Airway epithelial cell (primary cell): Measurements from ENCODE around the genes H1-10 and TMCC1.

- RAMPAGE, long total RNA: no peak
Measured at GRCh38 chr3:128424481-128425214, 42.0 kb downstream of the DNAJB8 start.

DNA sequence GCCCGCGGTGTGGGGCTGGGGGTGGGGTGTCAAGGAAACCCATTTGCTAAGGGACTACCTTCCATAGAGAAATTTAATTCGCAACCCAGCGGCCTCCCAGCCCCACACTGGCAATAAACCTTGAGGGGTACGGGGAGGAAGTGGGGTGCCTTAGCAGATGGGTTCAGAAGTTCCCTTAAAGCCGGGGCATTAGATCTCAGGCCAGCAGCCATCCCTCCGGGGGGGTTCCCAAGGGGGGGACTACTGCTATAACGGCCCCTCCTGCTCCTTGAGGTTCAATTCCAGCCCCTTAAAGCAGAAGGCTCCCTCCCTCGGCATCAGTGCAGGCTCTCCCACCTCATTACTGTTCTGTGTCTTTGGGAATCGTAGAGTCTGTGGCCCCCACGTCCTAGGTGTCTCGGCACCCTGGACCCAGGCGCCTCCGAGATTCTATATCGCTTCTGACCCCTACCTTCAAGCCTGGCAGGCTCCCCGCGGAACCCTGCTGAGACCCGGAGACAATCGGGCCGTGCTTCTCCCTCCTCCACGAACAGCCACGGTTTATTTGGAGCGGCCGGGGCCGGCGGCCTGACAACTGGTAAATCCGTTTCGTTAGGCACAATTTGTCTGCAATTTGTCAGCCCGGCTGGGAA is 1.6 kb downstream of the GATA2 start:
- RAMPAGE, long total RNA: no peak

DNA sequence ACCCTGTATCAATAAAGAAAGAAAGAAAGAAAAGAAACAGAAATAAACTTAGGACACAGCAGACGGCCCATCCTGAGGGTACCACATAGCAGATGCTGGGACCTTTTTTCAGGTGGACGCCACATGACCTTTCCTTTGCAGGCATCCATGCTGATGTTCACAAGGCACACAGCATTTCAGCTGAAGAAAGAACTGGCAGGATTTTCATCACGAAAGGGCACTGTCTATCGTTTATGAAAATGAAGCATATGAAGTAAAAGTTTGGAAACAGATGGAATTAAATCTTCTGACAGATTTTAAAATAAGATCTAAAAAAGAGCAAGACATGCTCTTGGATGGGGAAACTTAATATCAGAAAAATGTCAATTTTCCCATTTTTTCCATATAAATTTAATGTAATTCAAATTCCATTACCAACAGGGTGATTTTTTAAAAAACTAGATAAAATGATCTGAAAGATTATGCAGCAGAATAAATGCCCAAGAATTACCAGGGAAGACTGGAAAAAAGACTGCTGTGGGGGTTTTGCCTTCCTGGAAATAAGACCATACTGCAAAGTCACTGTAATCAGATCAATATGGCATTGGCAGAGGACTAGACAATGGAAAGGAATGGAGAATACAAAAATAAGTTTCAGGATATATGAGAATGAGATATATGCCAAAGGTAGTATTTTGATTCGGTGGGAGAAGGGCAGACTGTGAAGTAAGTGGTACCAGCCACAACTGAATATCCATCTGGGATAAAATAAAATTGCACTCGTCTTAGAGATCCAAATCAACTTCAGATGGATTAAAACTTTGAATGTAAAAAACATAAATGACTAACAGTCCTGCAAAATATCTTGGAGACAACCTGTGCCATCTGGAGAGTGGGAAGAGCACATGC is 9.2 kb upstream of the GATA2 start:
- RAMPAGE, long total RNA: no peak

DNA sequence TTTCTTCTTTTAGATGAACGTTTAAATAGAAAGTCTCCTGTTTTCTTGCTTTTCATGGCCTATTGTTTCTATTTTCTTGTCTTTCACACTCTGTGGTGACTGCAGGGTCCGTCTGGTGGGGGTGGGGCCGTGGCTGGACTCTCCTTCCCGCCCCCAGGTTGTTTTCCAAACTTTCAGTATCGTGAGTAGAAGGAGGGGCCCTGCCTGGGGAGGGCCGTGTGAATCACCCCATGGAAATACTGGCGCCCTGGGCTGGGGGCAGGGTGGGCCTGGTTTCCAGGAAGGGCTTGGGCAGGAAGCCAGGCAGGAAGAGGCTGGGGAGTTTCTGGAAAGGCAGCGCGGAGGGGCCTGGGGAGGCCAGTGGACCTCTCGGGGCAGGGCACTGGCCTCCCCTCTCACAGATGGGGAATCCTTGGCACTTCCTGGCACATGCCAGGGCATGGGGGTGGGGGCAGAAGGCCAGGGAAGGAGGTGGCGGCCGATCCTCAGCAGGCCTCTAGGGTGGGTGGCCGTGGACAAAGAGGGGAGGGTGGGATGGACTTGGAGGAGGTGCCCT is 56.3 kb upstream of the GATA2 start:
- RAMPAGE, long total RNA: no peak

DNA sequence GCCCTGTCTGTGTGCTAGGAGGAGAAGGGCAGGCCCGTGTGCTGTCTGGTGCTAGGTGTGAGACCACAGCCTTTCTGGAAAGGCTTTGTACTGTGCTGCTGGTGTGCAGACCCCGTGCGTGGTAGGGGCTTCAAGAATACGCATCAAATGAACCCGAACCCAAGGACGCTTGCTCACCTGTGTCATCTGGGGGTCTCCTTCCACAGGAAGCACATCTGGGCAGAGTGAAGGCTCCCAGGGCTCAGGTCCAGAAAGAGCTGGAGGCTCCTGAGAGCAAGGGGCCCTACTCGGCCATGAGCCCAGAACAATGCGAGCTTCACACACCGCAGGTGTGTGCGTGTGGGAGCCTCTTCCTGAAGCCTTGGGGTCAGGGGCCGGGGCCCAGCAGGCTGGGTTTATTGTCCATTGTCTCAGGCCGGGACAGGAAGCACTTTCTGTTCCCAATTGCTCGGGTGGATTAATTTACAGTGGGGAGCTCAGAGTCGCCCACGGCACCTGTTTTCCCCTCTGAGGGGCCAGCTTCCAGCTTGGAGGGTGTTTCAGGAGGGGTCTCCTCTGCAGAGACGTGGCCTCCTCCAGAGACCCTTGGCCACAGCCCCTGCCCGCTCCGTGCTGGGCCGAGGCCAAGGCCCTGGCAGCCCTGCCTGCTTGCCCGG is 74.9 kb downstream of the RPN1 start:
- RAMPAGE, long total RNA: no peak

DNA sequence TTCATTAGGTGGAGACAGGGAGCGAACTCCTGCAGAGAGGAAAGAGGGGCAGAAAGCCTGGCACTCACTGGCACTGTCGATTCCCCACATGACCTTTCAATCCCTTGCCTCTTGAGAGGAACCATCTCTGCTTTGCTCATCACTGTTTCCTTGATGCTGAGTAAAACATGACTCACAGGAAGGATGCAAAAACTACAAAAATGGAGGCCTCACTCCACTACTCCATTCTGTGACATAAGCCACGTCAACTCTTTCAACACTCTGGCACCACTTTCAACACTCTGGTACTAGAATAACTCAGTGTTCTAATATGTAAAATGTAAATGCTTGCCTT is 31.1 kb downstream of the RPN1 start:
- RAMPAGE, long total RNA: no peak

DNA sequence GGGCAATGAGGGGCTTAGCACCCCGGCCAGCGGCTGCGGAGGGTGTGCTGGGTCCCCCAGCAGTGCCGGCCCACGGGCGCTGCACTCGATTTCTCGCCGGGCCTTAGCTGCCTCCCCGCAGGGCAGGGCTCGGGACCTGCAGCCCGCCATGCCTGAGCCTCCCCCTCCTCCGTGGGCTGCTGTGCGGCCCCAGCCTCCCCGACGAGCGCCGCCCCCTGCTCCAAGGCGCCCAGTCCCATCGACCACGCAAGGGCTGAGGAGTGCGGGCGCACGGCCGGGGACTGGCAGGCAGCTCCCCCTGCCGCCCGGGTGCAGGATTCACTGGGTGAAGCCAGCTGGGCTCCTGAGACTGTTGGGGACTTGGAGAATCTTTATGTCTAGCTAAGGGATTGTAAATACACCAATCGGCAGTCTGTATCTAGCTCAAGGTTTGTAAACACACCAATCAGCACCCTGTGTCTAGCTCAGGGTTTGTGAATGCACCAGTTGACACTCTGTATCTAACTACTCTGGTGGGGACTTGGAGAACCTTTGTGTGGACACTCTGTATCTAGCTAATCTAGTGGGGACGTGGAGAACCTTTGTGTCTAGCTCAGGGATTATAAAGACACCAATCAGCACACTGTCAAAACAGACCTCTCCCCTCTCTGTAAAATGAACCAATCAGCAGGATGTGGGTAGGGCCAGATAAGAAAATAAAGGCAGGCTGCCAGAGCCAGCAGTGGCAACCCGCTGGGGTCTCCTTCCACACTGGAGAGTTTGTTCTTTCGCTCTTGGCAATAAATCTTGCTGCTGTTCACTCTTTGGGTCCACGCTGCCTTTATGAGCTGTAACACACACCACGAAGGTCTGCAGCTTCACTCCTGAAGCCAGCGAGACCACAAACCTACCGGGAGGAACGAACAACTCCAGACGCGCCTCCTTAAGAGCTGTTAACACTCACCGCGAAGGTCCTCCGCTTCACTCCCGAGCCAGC is 3.2 kb upstream of the RPN1 start:
- RAMPAGE, long total RNA: no peak

GRCh38 chr3:129047460-129047659 is 13.2 kb upstream of the GP9 start:
- RAMPAGE, long total RNA: no peak

DNA sequence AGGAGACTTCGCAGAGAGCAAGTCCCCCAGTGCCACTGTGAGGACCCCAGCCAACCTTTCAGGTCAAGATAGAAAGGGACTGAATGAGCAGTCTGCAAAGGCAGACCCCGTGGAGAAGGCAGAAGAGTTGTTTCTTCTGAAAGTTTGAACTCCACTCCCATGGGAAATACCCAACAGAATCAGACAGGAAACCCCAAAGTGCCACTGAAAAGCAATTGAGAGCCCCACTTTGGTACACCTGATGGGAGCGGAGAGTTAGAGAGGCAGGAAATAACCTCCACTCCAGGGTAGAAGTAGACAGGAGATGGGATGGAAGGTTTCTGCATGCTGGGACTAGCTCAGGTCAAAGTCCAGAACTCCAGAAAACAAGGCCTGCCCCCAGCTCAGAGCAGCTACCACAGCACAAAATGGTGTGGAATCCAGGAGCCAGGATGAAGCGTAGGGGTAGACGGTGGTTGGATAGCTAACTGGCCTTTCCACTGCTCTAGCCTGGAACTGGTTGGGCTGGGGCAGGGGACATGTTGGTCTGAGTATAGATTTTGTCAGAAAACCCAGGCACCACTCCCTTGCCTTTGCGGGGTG is 1.8 kb upstream of the RAB43 start:
- RAMPAGE, long total RNA: no peak

DNA sequence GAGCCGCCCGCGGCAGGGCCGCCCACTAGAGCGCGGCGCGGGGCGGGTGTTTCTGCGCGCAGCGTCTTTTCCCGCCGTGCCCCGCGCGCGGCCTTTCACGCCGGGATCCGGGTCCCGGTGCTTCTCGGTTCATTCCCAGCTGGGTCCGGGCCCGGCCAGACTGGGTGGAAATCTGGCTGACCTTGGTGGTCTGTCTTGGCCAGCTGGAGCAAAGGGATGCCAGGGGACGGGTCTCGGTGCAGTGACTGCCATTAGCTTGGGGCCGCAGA is 220 bp upstream of the CNBP start:
- RAMPAGE, long total RNA: no peak

GRCh38 chr3:129211606-129212227 is 28.0 kb upstream of the CNBP start:
- RAMPAGE, long total RNA: no peak

- RAMPAGE, long total RNA: no peak
Measured at GRCh38 chr3:129267742-129268101, 10.9 kb upstream of the HMCES start.

DNA sequence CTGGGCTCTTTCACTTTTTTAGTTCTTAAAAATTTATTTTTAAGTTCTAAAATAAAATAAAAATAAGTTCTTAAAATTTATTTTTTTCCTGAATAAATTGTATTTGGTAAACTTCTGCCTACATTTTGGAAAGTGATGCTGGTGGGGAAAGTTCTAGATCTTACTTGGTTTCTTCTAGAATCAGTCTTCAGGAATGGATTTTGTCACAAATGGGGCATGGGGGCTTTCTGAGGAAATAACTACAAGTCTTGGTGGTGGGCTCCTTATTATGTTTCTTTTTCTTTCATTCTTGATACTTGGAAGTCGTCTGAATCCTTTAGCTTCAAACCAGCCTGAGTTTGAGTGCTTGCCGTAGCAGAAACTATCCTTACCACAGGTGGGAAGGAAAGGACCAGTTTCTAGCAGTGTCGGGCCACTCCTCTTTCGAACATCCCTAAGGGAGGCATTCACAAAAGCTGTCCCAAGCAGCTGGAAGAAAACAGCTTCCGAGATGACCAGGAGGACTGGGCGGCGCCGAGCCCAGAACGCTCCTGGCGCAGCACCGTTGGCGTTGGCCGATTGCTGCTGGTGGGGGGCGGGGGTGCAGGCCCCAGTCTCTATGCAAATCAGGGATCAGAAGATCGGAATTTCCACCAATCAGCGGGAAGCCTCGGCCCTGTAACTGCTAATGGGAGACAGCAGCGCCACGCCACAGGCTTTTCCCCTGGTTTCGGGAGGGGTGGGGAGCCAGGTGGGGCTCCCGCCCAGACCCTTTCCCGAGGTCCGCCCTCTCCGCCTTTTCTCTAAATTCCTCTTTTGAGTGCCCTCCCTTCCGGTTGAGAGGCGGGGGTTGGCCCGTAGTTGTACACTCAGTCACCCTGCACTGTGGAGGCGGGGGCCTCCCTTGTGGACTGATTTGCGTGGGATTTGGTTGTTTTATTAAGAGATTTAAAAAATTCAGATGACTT is 10.6 kb downstream of the H1-10 start:
- RAMPAGE, long total RNA: no peak

GRCh38 chr3:129316047-129317018 is at the start of gene H1-10:
TSS of gene H1-10 (minus strand) at chr3:129316286.
- RAMPAGE, long total RNA: no peak

- RAMPAGE, long total RNA: no peak
Measured at GRCh38 chr3:129370391-129371559, 54.7 kb upstream of the H1-10 start.

DNA sequence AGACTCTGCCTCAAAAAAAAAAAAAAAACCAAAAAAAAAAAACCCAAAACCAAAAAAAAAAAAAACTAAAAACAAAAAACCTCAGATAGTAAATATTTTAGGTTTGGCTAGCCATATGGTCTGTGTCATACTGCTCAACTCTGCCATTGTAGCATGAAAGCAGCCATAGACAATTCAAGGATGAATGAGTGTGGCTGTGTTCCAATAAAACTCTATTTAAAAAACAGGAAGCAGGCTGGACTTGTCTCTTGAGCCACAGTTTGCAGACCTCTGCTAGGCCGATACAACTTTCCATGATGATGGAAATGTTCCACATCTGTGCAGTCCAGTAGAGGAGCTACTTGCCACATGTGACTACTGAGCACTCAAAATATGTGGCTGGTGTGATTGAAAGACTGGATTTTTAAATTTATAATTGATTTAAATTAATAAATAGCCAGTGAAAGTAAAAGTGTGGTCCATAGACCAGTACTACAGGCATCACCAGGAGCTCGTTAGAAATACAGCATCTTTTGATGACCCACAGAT is 11.1 kb downstream of the EFCAB12 start:
- RAMPAGE, long total RNA: no peak

GRCh38 chr3:129525268-129525859 is 3.1 kb upstream of the RHO start:
- RAMPAGE, long total RNA: no peak

GRCh38 chr3:129721058-129721820 is 114.8 kb upstream of the PLXND1 start:
- RAMPAGE, long total RNA: no peak

DNA sequence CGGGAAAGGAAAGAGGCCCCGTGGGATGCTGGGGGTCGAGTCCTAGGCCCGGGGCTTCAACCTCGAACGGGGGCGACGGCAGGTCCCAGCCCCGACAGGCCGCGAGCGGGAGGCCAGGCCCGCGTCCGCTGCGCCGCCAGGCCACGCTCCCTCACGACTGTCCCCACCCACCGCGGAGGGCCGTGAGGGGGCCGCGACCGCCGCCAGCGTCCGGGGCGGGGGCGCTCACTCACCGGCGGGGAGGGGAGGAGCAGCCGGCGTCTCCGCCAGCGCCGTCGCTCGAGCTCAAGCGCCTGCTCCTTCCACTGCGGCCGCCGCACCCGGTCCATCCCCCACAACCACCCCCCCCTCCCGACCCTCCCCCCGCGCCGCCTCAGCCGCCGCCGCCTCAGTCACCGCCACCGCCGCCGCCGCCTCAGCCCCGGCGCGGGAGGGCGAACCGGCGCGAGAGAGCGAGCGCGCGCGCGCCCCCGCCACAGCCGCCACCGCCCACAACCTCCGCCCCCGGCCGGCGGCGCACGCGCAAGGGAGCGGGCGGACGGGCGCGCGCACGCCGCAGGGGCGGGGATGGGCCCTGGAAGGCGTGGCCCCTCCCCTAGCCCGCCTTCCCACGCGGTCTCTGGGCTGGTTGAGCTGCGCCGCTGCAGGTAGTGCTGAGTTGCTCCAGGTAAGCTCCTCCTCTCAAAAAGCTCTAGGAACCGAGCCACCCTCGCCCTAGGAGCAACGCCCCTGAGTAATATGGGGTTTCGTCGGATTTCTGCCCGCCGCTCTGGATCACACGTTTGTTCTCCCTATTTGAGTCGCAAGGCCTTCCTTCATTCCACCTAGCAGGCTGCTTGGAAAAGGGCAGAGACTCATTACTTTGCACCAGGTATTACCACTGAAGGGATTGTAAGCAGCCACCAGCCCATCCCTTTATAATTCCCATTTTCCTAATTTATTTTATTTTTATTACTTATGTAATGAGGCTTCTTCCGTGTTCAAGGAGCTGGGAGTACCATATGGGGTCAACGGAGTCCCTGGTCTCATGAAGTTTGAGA is at the start of gene TMCC1:
TSS of gene TMCC1 (minus strand) at position 451 of the 1,040 bp plus-strand sequence.
- RAMPAGE, long total RNA: no peak

DNA sequence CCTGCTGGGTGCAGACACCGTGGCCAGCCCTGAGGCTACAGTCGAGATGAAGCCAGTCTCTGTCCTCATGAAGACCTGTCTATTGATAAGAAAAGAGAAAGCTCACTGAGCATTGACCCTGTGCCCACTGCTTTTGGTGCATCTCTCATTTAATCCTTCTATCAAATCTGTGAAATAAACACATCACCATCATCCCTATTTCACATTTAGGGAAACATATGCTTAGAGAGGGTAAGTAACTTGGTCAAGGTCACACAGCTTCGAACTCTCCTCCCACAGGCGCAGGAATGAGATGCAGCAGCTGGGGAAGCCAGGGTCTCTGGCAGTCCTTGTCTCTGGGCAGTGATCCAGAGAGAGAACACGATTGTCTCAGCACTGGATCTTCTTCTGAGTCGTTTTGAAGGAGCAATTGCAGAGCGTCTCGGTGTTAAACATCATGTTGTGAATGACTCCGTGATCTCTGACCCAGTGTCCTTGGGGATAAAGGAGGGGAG is 41.2 kb downstream of the ALG1L2 start:
- RAMPAGE, long total RNA: no peak